Calu3 (cell line): Measurements from ENCODE around the genes RAVER1, AP1M2, TMED1 and C19orf38.

GRCh38 chr19:10270219-10270609 lies 706 bp upstream of the ICAM1 start:
- PRO-cap: unidirectional peak, minus-strand start at chr19:10270553

DNA sequence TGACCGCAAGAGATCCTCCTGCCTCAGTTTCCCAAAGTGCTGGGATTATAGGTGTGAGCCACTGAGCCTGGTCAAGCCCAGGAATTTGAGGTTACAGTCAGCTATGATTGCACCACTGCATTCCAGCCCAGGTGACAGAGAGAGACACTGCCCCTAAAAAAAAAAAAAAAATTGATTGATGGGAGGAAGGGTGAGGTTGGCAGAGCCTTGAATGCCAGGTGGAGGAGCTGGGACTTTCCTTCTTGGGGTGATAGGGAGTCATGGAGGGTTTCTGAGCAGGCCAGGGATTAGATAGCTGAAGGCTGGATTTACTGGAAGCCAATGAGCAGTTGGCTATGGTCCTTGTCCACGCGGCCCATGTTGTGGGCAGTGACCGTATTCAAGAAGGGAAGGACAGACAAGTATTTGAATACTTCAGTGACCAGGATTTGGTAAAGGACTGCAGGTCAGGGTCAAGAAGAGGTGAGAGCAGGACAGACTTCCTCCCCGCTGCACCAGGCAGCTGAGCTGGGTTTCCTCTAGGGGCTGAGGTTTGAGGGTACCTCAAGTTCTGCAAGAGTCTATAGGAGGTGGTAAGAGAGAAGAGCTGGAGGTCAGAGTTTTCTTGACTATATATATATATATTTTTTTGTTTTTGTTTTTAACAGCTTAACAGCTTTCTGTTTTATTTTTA lies 6.9 kb upstream of the ICAM4 start:
- PRO-cap: no peak

DNA sequence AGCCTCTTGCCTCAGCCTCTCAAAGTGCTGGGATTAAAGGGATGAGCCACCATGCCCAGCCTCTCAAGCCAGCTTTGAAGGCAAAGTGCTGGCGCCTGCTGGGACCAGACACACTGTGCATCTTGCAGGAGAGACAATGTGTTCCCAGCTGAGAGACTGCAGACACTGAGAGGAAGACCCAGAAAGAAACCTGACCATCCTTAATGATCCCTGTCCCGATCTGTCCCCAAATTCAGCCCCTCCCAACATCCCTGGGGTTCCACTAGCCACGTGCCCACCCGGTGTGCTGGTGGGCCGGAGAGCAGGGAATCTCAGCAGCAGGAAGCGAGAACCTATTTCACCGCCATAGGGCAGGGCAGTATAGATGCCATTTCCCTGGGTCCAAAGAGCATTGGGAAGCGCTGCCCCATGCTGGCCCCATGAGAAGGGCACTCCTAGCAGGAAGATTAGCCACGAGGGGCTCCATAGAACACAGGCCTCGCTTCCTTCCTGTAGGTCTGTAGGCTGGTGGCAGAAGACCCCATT lies 1.0 kb downstream of the RAVER1 start:
- PRO-cap: no peak

DNA sequence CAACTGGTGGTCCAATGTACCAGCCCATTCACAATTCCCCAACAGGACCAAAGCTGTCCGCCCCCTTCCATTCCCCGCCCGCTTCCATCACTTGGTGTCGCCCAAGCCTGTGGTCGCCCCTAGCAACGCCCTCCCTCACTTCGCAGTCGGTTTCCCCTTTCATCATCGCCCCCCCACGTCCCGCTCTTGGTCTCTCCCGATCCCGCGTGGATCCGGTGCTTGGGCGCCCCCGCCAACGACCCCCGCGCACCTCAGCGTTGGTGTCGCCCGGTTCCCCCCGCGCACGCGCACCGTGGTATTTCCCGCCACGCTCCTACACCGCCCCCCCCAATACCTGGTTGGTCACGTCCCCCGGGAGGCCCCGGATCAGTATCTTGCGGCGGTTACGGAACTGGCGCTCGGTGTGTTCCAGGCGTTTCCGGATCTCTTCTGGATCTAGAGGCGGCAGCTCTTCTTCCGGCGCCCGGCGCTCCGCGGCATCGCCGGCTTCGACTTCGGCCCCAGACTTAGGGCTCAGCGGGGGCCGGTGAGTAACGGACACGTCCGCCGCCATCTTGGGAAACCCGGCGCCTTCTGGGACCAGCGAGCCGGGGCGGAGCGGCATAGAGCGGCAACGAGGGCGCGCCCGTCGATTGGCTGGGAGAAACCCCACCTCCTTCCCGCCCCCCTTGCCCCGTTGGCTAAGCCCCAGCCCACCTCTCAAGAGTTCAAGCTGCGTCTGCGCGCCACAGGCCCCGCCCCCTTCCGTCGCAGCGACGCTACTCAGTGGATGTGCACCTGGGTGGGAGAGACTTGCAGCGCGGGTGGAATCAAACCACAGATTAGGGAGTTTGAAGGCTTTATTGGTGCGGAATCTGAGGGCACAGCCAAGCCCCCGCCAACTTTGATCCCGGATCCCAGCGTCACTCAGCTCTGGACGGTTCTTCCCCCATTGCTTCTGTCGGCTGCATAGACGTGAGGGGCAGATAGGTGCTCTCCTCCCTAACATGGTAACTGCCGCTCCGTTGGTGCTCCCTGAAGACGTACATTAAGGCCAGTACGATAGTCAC lies at the start of gene RAVER1:
TSS of gene RAVER1 (minus strand) at position 575 of the 1,049 bp plus-strand sequence.
- PRO-cap: bidirectional peak, plus-strand start at position 330 of the sequence, minus-strand start at position 237 of the sequence; bidirectional peak, plus-strand start at position 765 of the sequence, minus-strand start at position 575 of the sequence

- PRO-cap: no peak
Observed at GRCh38 chr19:10417692-10418746, 2.3 kb upstream of the PDE4A start.

DNA sequence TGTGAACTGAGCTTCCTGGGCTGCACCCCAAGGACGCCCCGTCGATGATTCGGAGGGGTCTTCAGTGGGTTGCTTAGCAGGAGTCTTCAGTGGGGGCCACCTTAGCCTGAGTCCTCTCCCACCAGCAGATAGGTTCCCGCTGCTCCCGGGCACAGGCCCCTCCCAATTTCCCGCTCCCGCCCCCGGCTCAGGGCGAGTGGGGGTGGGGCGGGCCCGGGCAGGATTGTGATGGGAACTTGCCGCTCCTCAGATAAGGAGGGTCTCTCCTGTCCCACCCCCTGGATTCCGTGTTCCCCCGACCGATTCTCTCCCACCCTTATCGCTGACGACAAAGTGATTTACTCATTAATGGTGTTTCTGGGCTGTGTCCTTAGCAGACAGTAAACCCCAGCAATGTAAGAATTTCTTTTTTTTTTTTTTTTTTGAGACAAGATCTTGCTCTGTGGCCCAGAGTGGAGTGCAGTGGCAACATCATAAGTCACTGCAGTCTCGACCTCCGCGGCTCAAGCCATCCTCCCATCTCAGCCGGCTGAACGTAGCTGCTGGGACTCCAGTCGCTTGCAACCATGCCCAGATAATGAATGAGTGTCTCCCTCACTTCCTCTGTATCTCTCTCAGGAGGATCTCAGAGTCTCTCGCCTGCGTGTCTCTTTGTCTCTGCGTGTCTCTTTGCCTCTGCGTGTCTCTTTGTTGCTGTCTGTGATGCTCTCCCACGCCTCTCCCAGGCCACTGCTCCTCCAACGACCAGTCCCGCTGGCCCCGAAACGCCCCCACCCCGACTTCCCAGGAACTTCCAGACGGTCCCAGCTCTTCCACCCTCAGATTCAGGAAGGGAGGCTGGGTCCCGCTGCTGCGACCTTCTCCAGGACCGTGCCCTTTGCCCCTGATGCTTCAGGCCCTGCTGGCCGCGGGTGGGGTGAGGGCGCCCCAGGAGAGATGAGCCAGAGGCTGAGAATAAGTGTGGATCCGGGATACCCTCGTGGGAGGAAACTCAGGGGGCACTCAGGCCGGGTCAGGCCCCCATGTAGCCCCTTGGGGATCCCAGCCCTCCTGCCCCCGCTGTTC lies 910 bp upstream of the S1PR5 start:
- PRO-cap: no peak

DNA sequence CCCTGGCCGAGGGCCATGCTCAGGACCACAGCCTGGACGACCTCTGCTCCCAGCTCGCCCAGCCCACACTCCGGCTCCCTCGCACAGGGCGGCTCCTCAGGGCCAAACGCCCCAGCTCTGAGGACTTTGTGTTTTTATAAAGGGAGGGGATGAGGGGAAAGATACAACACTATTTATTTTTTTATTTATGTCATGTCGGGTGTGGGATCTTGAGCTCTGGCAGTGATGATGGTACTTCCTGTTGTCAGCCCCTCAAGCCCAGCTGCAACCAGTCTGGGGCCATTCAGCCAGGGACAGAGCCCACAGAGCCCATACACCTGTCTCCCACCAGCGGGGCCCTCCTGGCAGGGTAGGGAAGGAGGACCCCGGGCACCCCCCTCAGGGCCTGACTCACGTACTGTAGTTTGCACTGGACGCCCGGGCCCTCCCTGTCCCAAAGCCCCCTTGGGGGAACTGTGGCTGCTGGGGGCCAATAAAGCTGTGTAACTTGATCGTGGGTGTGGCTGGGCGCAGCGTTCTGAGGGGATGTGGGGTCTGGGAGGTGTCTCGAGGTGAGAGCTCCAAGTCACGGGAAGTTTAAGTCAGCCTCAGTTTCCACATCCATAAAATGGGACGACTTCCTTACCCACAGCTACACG lies 9.3 kb downstream of the ATG4D start:
- PRO-cap: no peak

GRCh38 chr19:10586910-10587474 lies at the start of gene AP1M2:
TSS of gene AP1M2 (minus strand) at chr19:10587312.
- PRO-cap: bidirectional peak, plus-strand start at chr19:10587386, minus-strand start at chr19:10587304

DNA sequence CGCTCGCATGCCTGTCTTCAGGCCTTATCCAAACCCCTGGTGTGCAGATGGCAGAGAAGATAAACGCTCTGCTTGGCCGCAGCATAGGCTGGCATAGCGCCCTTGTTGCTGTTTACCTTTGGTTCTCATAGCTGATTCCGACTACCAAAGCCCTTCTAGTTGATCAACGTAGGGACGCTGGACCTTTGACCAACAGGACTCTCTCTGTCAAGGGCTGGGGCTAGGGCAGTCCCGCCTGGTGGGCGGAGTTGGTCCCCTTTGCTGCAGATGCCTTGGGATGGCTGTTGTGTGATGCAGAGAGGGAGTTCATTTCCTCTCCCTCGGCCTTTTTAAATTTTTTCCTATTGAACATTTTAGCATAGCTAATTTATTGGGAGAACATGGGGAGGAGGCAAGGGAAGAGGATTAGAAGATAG lies 23.4 kb upstream of the QTRT1 start:
- PRO-cap: no peak

GRCh38 chr19:10679415-10680682 lies 21.4 kb upstream of the QTRT1 start:
- PRO-cap: no peak

- PRO-cap: no peak
Observed at GRCh38 chr19:10760264-10760634, 42.4 kb downstream of the DNM2 start.

- PRO-cap: no peak
Observed at GRCh38 chr19:10812949-10813578, 22.9 kb downstream of the TMED1 start.

GRCh38 chr19:10817220-10818180 lies 18.5 kb downstream of the TMED1 start:
- PRO-cap: no peak

DNA sequence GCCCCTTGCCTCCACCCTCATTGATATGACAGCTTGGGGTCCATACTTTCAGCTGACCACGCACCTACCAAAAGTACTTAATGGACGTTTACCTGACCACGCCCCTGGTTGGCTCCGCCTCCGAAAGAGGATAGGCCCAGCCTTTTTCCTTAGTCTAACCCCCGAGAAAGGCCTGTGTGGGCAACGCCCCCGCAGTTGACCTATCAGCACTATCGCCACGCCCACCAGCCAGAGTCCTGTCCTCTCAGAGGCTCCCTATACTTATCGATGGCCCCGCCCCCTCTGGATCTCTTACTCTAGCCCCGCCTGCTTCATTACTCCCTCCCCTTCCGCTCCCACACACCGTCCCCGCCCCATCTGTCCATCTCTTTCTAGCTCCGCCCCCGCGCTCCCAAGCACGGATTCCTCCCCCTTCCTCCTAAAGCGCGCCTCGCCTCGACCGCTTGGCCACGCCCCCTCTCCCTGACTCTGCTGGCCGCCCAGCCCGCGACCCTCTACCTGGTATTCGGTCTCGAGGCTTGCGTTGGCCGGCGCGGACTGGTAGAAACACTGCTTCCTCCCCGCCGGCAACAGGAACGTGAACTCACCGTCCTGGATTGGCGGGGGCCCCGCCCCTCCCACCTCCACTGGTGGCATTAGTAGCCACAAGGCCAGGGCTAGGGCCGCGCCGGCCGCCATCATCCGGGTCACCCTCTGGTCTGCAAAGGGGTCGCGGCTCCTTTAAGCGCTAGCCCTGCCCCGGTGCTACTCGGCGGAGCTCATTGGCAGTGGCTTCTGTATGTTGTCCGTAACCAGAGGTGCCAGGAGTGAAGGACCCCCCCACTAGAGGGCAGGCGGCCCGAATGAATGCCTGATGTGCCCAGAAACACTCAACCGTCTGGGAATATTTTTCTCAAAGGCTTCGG lies at the start of gene TMED1:
TSS of gene TMED1 (minus strand) at position 702 of the 905 bp plus-strand sequence.
- PRO-cap: unidirectional peak, plus-strand start at position 450 of the sequence; bidirectional peak, plus-strand start outside the sequence, minus-strand start at position 700 of the sequence

DNA sequence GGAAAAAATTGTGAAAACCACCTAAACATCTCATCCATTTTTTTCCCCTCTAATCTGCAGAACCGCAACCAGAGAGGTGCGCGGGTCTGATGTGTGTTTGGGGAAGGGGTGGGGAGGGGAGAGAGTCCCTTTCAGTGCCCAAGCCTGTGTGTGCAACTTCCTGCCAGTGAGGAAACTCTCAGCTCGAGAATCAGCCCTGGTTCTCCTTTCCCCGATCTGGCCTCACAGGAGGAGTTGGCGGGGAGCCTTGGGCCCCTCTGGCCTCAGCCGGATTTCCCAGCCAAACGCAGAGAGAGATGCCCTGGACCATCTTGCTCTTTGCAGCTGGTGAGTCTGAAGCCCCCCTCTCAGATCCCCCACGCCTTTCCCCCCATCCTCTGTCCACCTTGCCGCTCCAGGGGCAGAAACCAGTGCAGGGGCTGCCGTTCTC lies at the start of gene C19orf38:
TSS of gene C19orf38 (plus strand) at position 203 of the 430 bp plus-strand sequence.
- PRO-cap: no peak

- PRO-cap: no peak
Observed at GRCh38 chr19:10878233-10878678, 6.9 kb downstream of the CARM1 start.

DNA sequence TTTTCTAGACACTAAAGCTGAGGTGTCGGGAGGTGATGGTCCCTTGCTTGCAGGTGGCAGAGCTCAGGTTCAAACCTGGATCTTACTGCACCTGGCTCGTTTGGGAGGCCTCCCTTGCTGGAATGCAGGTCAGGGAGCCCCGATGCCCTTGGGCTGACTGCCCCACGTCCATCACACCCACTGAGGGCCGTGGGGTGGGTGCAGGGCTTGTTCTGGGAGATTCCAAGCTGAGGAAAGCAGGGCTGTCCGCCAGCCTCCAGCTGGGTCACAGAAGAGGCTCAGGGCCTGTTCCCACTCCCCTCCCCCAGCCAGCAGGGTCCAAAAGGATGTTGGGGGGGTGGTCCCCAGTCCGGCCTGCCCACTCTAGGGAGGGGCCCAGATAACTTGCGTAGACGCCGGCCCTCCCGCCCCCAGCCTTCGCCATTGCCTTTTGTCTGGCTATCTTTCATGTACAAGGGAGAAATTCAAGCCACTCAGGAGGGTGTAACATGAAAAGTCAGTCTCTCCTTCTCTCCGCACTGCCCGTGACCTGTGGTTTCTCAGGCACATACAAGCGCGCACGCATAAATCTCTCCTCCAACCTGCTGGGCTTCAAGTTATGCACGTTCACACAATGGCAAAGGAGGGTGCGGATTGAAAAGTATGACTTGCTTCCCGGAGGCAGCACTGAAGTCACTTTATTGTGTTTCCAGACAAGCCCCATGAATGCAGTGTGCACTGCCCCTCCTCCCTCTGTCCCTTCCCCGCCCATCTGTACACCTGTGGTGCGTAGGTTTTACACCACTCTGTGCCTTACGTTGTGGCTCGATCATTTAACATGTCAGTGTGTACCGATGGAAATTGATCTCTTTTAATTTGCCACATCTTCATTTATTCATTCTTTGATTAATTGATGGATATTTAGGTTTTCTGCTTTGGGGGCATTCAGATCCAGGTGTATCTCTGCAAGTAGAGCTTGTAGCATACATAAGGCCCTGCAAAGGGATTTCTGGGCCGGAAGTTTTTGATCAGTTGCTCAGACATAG lies 20.2 kb downstream of the CARM1 start:
- PRO-cap: no peak

DNA sequence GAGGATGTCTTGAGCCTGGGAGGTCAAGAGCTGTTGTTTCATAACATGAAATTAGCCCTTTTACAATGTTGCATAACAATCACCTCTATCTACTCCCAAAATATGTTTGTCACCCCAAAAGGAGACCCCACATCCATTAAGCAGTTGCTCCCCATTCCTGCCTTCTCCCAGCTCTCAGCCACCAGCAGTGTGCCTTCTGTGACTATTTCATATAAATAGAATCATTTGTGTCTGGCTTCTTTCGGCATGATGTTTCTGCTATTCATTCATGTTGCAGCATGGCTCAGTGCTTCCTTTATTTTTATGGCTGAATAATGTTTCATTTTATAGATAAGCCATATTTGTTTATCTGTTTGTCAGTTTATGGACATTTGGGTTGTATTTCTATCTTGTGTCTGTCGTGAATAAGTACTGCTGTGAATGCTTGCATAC lies 28.2 kb downstream of the YIPF2 start:
- PRO-cap: no peak

DNA sequence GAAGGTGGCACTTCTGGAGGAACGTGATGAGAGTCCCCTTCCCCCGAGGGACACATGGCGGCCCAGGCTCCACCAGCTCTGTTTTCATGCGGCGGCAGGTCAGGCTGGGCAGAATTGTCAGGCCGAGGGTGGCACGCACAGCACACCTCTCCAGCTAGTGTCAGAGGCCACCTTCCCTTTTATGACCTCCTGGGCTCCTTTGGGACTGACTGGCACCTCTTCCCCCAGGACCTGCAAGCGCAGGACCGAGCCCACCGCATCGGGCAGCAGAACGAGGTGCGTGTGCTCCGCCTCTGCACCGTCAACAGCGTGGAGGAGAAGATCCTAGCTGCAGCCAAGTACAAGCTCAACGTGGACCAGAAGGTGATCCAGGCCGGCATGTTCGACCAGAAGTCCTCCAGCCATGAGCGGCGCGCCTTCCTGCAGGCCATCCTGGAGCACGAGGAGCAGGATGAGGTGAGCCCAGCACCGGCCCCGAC lies 56.2 kb upstream of the LDLR start:
- PRO-cap: no peak

GRCh38 chr19:11033851-11034388 lies 55.3 kb upstream of the LDLR start:
- PRO-cap: no peak